CMK (cell line): ENCODE data around the gene C1orf232.

- RRBS: no CpG with 5 or more reads among the region's 15 CpGs
Observed at GRCh38 chr1:24704422-24705171, 40.6 kb upstream of the CLIC4 start.

- RRBS: no CpG with 5 or more reads among the region's 10 CpGs
Observed at GRCh38 chr1:24714693-24715400, 30.4 kb upstream of the CLIC4 start.

DNA sequence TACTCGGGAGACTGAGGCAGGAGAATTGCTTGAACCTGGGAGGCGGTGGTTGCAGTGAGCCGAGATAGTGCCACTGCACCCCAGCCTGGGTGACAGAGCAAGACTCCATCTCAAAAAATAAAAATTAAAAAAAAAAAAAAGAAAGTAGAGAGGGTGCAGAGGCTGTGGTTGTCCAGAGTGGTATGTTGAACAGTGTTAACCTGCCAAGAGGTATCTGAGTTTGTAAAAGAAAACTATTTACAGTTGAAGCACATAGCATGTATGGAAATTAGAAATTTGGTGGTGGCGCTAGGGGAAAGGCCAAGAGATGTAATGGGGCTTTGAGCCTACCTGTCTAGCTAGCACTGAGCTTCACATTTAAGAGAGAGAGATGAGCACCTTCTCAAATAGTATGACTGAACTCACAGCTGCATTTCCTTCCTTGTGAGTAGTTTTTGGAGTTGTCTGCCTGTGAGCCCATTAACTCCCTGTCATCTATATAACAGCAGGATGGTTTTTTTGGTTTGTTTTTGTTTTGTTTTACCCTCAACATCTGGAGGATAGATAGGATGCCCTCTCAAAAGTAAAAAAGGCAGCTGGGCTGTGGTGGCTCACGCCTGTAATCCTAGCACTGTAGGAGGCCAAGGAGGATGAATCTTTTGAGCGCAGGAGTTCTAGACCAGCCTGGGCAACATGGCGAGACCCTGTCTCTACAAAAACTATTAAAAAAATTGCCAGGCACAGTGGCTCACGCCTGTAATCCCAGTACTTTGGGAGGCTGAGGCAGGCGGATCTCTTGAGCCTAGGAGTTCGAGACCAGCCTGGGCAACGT lies 4.1 kb downstream of the CLIC4 start:
- RRBS: no CpG with 5 or more reads among the region's 11 CpGs

DNA sequence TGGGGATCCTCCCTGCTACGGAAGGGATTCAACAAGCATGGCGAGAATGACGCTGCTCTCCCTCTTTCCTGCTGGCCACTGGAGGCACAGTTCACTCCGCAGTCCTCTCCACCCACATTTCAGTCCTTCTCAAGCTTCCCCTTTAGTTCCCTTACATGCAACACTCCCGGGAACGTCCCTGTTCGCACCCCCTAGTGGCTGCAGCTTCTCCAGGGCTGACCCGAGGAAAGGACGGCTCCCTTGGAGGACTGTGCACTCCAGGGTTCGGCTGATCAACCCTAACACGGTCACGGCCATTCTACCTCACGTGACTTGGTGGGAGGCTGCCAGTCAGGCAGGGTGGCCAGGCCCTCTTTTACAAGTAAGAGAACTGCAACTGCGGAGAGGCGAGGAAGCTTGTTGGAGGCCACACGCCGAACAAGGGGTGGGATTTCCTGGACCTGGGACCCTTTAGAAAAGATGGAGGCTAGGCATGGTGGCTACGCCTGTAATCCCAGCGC lies 20.5 kb downstream of the RUNX3 start:
- RRBS: no CpG with 5 or more reads among the region's 19 CpGs

DNA sequence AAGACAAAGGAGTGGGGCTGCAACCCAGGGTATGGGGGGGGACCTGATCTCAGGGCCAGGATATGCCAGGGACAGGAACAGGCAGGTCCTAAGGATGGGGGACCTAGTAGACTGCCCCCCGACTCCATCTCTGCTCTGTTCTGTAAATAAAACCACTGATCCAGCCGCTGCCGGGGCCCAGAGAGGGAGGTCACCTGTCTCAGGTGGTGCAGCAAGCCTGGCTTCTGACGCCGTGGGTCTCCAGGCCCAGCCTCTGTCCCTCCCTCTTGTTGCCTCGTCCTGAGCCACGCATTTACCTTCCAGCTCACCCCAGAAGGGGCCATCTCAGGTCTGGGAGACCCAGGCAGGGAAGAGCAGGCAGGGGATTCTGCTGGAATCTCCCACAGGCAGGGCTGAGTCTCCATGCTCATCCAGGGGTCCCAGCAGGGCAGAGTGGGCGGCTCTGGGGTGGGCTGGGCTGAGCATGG lies 13.4 kb downstream of the RUNX3 start:
- RRBS: no CpG with 5 or more reads among the region's 8 CpGs

DNA sequence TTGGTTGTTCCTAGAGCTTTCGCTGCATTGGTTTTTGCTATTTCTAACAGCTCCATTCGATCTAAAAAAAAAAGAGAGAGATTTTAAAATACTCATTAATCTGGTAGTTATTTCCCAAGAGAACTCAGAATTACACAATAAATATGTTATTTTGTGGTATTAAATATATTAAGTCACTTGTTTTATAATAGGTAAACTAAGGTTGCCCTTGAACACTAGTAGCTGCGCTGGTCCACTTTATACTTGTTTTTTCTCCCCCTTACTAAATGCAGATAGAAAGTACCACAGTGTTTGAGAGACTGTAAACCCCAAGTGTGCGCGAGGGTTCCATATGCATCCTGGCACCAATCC lies 2.0 kb downstream of the RSRP1 start:
- RRBS: no CpG with 5 or more reads among the region's 5 CpGs

DNA sequence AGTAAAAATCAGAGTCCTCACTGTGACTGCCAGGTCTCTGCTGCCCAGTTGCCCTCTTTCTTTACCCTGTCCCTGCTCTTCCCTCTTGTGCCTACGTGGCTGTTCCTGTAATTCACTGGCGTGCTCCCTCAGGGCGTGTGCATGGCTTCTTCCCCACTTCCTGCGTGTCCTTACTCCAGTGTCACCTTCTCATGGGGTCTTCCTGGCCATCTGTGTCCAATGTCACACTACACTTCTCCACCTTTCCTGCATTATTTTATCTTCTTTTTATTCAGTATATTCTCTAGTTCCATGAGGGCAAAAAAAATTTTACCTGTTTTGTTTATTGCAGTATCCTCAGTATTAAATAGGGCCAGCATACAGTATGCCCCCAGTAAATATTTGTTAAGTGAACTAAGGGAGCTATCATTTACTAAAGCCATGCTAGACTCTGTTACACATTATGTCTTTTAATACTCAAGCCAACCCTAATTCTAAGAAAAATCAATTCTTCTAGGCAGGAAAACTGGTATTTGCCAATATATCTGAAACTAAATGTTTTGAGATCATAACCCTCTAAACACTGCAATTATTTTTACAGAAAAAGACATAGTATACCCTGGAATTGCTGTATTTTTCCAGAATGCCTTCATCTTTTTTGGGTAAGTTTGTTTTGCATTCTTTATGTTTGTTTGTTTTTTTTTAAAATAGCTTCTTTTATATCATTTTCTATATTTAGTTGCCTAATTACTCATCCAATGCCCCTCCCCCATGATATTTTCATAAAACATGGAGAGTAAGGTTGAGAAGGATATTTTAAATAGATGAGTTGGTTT lies 18.3 kb downstream of the TMEM50A start:
- RRBS: no CpG with 5 or more reads among the region's 4 CpGs

DNA sequence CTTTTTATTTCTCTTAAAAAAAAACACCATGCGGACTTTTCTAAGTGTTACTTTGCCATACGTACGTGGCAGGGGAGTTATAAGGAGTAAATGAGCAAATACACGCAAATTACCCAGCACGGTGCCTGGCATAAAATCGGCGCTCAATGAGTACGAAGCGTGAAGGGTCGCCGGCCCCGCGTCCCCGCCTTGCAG lies 973 bp upstream of the MACO1 start:
- RRBS: no CpG with 5 or more reads among the region's 14 CpGs

GRCh38 chr1:25567661-25568357 lies 24.4 kb downstream of the LDLRAP1 start:
- RRBS: no CpG with 5 or more reads among the region's 15 CpGs

DNA sequence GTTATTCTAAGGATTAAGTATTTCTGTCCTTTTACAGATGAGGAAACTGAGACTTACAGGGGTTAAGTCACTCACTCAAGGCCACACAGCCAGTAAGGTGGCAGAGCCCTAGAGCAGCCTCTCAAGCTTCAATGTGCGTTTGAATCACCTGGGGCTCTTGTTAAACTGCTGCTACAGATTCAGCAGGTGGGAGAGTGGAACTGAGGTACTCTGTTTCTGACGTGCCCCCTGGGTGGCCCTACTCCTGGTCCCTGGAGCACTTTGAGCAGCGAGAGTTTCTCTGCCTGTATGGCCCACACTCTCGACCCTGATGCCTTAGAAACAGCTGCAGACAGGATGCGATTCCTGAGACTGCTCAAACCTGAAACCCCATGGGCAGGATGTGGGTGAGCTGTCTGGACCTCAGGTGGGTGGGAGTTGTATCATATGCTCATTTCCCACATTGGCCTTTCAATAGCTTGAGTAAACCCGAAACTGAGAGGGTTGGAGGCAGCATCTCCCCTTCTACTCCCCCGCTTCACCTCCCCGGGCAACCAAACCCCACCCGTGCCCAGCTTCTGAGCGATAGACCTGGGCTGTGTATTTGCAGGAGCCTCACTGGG lies 59.3 kb downstream of the MAN1C1 start:
- RRBS: no CpG with 5 or more reads among the region's 10 CpGs

DNA sequence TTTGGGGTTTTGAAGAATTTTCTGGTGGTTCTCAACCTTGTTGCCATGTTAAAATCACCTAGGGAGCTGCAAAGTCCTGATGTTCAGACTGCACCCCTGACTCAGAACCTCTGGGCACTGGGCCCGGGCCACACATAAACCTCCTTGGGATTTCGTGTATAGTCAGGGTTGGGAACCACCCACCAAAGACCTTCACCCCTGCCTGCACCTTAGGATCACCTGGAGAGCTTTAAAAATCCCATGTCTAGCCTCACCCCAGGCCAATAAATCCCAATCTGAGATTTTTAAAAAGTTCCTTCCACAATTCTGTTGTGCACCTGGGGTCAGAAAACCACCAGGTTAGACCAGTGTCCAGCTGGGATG lies 26.2 kb upstream of the SELENON start:
- RRBS: no CpG with 5 or more reads among the region's 2 CpGs

- RRBS: 10% methylated on average over 7 of the region's 11 CpGs
Observed at GRCh38 chr1:25809552-25809925, 9.5 kb downstream of the SELENON start.

DNA sequence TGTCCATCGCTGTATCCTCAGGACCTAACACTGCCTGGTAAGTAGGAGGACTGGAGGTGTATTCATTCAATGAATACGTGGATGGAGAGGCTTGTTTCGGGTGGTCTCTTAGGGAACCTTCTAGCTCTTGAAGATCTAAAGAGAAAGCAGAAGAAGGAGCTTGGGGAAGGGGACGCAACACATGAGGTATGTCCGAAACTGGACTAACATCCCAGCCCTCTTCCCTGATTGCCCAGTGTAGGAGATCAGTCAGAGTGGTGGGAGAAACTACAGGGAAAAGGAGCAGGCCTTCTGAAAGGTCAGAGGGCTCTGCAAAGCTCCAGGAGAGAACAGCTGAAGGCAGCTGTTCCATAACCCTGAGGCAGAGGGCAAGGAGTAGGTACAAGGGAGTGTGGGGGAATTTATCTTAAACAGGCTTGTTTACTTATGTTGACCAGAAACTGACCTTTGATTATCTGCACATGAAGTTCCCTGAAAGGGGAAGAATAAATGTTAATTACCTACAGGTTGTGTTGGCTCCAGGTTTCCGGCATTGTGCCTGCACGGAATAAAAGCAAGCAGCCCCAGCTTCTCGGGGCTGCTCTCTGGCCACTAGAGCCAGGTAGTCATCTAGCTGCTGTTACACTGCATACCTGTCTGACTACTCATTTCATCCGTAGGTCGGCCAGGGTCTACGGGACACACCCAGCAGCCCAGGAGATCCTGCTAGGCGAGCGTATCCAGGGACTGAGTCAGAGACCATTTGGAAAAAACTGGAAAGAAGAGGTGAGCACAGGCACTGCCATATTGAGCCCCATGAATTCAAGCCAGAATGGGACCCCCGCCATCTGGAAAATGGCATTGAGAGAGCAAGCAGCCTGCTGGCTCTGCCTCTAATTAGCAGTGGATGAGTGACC lies 14.8 kb upstream of the PAQR7 start:
- RRBS: no CpG with 5 or more reads among the region's 14 CpGs

DNA sequence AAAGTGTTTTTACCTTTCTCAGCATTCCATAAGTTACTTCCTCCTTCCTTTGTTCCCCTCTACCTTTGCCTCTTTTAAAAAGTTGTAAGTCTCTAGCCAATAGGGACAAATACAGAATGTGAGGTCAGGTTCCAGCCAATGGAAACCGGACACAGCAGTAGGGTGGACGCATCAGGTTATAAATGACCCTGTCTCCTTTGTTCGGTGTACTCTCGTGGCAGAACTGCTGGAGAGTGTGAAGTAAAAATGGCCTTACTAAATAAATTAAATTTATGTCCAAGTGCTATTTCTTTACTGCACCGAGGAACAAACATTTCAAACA lies 18.1 kb upstream of the PDIK1L start:
- RRBS: no CpG with 5 or more reads among the region's 5 CpGs

- RRBS: no CpG with 5 or more reads among the region's 12 CpGs
Observed at GRCh38 chr1:26114066-26114917, 2.7 kb downstream of the PDIK1L start.

- RRBS: no CpG with 5 or more reads among the region's 4 CpGs
Observed at GRCh38 chr1:26168657-26169408, at the start of gene C1orf232. Gene C1orf232, minus strand, starts transcription at chr1:26168963.

GRCh38 chr1:26279322-26279901 lies 474 bp upstream of the SH3BGRL3 start:
- RRBS: no CpG with 5 or more reads among the region's 13 CpGs

DNA sequence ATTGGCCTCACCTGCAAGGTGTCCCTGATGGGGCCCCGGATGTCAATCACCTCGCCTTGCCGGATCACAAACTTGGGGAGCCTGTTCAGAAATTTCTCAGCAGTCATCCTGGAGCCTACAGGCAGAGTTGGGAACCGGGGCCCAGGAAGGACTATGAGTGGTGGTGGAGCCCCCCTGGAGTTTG lies 4.1 kb downstream of the SH3BGRL3 start:
- RRBS: 95% methylated on average over 2 of the region's 4 CpGs

- RRBS: no CpG with 5 or more reads among the region's 14 CpGs
Observed at GRCh38 chr1:26286883-26287869, 7.3 kb downstream of the SH3BGRL3 start.

GRCh38 chr1:26288985-26290214 lies 9.5 kb downstream of the SH3BGRL3 start:
- RRBS: no CpG with 5 or more reads among the region's 26 CpGs